Bile duct (tissue), 1 donor: ENCODE measurements around the gene CDH23.

DNA sequence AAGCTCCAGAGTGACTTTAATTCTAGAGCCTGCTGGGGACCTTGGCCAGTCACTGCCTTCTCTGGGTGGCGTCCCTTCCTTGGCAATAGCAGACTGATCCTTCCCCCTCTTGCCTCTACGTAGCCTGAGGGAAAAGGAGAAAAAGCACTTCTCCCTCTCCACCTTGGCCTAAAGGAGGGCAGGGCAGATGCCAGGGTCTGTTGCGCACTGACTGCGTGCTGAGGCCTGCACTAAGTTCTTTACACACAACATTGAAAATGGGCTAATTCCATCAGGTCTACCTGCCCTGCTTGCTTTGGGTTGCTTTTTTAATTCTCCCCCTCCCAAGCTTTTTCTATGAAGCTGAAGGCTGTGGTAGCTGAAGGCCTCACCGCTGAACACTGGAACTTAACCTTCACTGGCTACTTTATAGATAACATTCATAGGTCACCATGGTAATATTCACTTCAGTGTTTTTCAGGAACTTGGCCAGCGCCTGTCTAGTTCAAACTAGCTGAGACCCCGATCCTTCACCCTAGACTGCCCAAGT is 28.9 kb downstream of the PRF1 start:
- PRO-cap = no peak

- PRO-cap = no peak
These were observed 26.4 kb downstream of the PRF1 start for GRCh38 chr10:70576000-70576769.

DNA sequence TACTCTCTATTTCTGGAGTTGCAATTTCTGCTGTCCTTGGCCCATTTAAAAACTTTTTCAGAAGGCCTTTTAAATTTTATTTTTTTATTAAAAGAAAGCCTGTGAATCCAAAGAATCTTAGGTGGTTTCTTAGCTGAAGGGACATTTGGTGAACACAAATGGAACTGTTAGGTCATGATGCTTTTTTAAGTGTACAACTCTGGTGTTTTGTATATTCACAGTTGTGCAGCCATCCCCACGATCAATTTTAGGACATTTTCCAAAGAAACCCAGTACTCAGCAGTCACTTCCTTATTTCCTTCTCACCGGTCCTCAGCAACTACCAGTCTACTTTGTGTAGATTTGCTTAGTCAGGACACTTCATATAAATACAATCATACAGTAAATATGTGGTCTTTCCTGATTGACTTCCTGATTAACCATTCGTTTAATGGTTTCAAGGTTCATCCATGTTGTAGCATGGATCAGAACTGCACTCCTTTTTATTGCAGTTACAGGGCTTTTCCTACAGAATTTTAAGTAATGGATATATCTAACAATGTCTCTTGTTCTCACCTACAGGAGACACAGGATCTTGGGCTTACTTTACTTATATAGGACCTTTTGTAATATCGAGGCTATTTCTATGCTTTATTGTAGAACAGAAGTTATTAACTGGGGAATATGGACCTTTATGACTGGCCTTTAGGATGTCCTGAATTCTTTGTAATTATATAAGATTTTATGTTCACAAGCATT is 14.4 kb downstream of the SGPL1 start:
- PRO-cap = no peak

- PRO-cap = no peak
These were observed 2.6 kb upstream of the PCBD1 start for GRCh38 chr10:70890912-70891410.

- PRO-cap = no peak
These were observed 16.9 kb downstream of the UNC5B start for GRCh38 chr10:71229274-71229727.

DNA sequence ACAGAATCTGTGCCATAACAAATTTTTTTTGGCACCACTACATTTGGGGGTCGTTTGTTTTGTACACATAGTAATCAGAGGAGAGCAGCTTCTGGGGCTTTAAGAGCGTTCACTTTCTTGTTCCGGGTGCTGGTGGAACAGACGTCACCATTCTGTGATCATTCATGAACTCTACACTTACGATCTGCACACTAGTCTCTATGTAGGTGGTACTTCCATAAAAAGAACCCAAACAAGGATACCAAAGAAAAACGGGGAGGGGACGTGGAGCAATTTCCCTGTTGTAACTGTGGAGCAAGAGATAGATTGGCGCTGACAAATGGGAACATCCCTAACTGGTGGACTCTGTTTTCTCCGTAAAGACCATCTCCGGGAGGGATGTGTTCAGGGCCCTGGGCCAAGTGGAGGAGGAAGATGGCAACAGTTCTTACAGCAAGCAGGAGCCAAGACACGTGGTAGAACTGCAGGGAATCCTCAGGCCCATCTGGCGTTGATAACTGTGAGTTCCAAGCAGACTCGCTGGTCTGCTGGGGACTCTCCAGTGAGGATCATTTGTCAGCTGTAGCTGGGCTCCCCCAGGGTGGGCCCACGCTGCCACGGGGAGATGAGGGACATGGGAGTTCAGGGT is 5.8 kb upstream of the SLC29A3 start:
- PRO-cap = no peak

DNA sequence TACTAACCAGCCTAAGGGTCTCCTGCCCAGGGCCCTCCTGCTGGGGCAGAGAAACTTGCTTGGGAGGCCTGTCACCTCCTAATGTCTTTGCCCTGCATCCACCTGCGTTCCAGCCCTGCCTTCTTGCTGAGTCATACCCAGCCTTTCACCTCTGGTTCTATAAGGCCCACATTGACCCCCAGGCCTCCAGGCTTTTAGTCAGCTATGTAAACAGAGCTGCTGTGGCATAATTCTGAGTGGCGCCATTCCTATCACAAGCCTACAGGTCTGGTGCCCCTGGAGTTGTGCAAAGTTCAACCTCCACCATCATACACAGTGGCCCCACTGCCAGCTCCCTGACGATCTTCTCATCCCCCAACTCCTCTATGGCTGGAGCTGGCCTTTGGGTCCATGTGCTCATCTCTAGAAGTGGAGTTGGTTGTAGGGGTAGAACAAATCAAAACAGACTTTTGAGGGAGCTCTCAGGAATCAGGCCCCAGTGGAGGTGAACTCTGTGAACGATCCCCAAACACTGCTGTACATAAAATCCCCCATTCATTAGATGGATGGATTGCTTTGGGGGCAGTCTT is 21.1 kb downstream of the SLC29A3 start:
- PRO-cap = no peak

DNA sequence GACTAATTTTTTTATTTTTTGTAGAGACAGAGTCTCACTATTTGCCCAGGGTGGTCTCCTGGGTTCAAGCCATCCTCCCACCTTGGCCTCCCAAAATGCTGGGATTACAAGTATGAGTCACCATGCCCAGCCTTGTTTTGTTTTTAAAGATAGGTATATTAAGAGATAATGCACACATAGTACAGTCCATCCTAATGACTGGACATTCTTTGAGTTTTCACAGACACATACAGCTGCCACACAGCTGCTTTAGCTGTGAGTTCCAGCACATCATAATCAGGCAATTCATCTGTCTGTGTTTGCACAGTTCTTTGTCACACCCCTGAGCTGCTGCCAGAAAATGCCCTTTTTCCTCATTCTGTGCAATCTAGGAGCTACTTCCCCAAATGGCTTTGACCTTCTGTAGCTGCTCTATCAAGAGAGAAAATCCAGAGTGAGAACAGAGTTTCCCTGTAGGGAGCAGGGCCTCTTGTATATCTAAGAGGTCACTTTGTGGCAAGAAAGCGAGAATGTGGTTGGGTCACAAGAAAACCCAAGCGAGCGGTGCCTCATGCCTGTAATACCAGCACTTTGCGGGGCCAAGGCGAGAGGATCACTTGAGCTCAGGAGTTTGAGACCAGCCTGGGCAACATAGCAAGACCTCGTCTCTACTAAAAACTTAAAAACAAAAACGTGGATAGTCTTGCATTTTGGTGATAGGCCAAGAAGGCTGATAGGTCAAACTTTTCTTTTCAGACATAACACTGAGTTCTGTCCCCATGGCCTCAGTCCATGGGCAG is 24.3 kb downstream of the SLC29A3 start:
- PRO-cap = no peak

- PRO-cap = no peak
These were observed 18.1 kb upstream of the CDH23 start for GRCh38 chr10:71378609-71379082.

- PRO-cap = unidirectional peak, plus-strand start at chr10:71396932
These were observed at the start of gene CDH23 for GRCh38 chr10:71395871-71397069. CDH23 (plus strand) TSS chr10:71396920.

DNA sequence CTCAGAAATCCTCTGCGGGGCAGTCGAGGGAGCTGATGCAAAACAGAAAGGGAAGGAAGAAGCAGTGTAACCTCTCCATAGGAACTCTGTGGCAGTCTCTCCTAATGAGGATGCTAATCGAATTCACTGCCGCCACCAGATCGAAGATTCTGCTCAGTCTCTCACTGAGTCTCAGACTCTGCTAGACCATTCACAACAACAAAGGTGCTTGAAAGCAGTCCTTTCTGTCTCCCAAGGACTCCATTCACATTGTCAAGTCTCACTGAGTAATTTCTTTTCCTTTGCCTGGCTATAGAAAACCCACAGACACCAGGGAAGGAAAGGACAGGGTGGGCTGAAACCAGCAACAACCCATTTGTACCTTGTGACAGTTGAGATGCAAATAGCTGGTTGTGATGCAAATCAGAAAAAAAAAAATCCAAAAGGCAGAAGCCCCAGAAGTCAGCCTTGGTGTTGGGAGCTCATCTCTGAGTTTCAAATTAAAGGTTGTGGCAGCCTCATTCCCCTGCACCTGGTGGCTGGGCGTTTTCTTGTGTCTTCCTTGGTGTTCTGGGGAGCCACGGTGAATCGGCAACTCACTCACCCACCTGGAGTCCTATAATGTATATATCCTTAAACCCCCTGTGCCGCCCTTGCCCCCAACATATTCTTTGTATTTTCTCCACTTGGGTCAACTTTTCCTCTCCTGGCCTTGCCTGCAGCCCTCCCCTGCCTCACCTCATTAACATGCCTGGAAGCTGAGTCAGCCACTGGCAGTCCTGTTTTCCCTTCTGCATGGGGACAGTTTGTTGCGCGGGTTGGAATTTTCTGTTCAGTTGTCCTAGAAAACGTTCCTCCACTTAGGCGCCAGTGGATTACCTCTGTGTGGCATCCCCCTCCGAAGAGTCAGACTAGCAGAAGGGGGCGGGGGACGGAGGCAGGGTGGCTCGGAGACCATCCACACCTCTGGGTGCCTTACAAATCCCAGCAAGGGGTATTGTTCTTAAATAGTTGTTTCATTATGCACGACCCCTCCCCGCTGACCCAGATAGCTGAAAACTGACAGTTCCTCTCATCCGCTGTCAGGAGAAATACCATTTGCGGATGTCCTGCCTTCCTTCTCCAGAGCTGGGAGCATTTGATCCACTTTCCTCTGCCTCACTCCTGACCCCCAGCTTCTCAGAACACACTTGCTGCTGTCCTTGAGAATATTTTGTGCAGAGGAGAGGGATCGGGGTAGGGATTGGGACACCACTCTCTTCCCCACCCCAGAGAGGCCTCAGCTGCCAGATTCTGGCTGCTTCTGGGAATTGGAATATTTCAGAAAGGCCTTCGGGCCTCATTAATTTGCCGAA is 97.5 kb downstream of the C10orf105 start:
- PRO-cap = no peak

- PRO-cap = no peak
These were observed 60.6 kb downstream of the C10orf105 start for GRCh38 chr10:71658877-71659403.

GRCh38 chr10:71751671-71752605 is 21.4 kb downstream of the VSIR start:
- PRO-cap = no peak

- PRO-cap = no peak
These were observed 33.5 kb upstream of the VSIR start for GRCh38 chr10:71806798-71807195.

DNA sequence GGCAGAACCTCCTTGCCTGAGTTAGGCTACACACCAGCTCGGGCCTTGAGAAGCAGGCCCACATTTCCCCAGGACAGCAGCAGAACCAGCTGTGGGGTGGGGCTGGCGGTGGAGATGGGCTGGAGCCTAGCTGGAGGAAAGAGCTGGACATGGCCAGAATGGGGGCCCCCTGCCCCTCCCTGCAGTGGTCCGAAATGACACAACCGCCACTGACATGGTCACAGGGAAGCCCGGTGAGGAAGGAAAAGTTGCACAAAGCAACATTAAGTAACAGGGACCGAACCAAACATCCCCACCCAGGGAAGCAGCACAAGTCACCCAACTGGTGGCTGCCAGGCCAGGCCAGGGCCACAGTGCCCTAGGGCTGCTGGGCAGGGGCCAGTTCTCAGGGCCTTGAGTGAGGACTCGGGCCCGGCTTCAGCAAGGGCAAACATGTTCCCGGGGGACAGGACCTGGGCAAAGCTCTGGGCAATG is 33.2 kb downstream of the PSAP start:
- PRO-cap = no peak

- PRO-cap = no peak
These were observed 22.1 kb downstream of the PSAP start for GRCh38 chr10:71828718-71829649.

DNA sequence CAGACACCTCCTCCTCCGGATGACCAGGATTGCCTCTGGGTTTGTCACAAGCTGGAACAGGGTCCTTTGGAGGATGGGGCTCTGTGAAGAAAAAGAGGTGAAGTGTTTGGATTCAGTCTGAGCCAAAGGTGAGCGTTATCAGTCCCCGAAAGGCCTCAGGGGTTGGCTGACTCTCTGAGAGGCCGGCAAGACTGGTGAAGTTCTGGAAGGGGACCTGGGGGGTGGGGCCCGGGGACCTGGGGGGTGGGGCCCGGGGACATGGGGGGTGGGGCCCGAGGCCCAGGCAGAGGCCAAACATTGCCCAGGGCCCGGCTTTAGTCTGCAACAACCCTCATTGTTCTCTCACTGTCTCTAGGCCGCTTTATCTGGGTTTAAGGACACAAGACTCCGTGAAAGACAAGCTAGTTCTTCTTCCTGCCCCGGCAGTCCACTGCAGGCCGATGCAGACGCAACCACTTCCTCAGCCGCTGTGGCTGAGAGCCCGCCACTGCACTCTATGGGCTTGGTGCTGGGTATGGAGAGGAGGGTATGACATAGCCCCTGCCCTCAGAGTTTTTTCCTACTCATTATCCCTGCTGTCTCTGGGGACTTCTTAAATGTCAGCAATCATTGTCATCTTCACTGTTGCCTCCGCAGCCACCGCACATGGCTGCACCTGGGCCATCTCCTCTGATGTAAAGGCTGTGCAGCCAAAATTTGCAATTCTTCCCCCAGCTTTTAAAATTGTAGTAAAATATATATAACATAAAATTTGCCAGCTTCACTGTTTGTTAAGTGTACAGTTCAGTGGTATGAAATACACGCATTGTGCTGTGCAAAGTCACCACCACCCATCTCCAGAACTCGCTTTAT is 27.5 kb upstream of the PSAP start:
- PRO-cap = unidirectional peak, minus-strand start at position 423 of the sequence; unidirectional peak, minus-strand start at position 469 of the sequence

DNA sequence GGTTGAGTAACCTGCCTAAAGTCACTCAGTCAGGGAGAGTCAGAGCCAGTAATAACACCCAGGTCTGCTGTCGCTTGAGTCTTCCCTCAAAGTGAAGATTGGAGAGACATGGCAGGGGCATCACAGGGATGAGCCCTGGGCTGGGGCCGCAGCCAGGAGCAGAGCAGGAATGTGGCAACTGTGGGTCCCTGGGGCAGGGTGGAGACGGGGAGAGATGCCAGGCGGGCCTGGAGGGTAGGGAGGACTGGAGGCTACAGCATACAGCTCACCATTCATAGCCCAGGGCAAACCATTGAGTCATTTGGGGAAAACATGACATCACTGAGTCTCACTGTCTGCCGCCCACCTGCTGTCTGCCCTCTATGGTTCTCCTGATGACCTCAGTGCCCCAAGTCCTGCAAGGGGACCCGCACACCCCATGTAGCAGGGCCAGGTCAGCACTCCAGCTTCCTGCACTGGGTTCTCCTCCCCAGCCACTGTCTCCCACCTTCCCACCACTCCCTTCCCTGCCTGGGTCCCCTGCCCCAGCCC is 10.2 kb downstream of the CHST3 start:
- PRO-cap = no peak

GRCh38 chr10:71998806-71999211 is 34.6 kb downstream of the CHST3 start:
- PRO-cap = unidirectional peak, plus-strand start at chr10:71999094

GRCh38 chr10:72067628-72068276 is 20.6 kb downstream of the SPOCK2 start:
- PRO-cap = no peak